Neuron (in vitro differentiated cells): ENCODE measurements around the genes SPARC, GRIA1 and TIMD4.

GRCh38 chr5:151686484-151687667 lies at the start of gene SPARC:
Gene SPARC (minus strand): TSS chr5:151686915.
- PRO-cap = bidirectional peak, plus-strand start at chr5:151686524, minus-strand start at chr5:151686441; bidirectional peak, plus-strand start at chr5:151687081, minus-strand start at chr5:151686933

GRCh38 chr5:151739832-151740877 lies 18.3 kb downstream of the ATOX1 start:
- PRO-cap = no peak

GRCh38 chr5:151772938-151773213 lies 1.1 kb downstream of the G3BP1 start:
- PRO-cap = unidirectional peak, minus-strand start at chr5:151773034

DNA sequence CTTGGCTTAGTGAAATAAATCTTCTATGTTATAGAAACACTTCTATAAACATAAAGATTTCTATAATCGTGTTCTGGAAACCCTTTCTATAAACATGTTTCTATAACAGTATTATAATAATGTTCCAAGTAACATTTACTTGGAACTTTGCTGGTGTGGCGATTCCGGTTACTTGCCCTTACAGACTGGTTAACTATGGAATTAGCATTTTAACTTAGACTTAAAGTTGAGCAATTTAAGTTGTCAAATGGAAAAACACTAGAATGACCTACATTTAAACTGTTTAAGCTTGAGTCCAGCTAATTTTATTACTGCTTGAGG lies 1.8 kb downstream of the G3BP1 start:
- PRO-cap = no peak

DNA sequence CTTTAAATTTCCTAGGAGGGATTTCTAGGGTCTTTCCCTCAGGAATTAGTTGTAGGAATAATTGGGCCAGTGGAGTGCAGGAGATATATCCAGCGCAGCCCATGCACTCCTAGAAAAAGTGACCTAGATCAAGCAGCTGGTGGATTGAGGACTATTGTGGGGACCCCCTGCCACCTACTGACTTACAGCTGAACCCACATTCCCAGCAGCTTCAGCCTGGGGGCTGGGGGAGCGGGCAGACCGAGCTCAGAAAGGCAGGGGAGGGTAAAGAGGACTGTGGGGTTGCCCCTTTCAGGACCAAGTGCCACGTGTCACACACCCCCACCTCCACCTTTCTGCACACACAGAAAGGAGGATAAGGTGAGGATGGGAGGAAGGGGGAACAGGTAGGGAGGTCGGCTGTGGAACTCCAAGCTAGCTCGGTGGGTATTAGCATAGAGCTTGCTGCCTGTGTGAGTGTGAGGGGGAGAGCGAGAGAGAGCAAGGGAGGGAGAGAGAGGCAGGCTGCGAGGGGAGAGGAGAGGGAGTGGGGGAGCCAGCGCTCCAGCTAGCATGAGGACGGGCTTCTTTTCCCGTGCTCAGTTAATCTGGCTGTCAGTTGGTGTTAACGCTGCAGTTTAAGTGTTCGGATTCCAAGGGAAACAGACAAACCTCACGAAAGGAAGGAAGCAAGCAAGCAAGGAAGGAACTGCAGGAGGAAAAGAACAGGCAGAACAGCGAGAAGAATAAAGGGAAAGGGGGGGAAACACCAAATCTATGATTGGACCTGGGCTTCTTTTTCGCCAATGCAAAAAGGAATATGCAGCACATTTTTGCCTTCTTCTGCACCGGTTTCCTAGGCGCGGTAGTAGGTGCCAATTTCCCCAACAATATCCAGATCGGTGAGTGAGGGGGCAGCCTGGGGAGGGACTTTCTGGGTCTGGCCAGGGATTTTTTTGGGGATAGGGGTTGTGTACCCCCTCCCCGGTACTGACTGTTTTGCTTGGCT lies at the start of gene GRIA1:
TSS of gene GRIA1 (plus strand) at position 581 of the 988 bp plus-strand sequence.
- PRO-cap = no peak

DNA sequence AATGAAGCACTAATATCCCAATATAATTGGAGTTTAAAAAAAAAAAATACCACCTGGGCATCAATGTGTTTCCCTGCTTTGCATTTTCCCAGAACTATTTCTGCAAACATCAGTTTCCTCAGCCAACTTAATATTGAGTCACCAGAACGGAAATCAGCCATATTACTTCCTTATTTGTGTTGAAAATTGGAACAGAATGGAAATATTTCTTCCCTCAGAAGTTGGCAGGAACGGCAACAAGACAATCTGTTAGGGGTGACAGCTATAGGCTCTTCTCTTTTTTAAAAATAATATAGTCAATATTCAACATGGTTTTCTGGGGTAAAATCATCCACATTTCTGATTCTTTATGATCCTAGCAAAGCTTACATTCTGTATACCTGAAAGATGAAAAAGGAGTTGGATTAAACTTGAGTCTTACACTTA lies 4.0 kb downstream of the MFAP3 start:
- PRO-cap = no peak

DNA sequence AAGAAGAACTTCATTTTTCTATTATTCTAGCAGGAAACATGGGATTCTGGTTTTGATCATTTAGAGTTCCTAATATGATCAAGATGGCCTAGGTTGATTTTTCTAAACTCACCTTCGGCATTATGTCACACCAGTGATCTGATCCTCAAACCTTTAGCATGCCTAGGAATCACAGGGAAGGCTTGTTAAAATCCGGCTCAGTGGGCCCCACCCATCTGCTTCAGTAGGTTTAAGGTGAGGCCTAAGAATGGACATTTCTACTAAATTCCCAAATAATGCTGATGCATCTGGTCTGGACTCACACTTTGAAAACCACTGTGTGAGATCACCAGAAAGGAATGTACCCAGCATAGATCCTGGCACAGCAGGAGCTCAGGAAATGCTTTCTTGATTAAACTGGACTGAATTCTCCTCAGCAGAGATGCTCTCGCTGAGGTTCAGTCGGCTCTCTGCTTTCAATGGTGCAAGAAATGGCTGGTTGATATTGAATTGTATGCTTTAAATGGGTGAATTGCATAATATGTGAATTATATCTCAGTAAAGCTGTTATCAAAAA lies 77.8 kb upstream of the SAP30L start:
- PRO-cap = no peak

- PRO-cap = no peak
These were observed 61.3 kb upstream of the SAP30L start for GRCh38 chr5:154384458-154385031.

DNA sequence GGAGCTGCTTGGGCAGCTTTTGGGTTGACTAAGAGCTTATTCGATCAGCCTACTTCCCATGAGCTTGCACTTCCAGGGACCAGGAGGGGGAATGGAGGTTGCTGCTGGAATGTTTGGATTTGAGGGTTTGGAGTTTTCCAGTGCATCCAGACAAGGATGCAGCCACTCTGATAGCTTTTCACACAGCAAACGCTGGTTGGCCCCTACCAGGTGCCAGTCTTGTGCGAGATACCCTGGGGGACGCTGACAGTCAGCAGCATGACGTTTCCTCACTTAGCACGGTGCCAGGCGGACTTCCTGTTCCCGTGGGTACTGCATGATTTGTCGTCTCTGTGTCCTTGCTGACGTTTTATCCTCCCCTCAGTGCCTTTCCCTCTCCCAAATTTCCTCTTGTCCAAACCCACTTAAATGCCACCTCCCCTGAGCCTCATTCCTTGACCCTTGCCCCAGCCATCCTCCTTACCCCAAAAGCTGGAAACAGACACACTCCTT lies 60.7 kb upstream of the SAP30L start:
- PRO-cap = no peak

GRCh38 chr5:154446239-154447264 lies 755 bp downstream of the SAP30L start:
- PRO-cap = unidirectional peak, minus-strand start at chr5:154446923

GRCh38 chr5:154857648-154857931 lies 837 bp upstream of the CNOT8 start:
- PRO-cap = bidirectional peak, plus-strand start at chr5:154857994, minus-strand start at chr5:154857829

- PRO-cap = no peak
These were observed 597.9 kb upstream of the SGCD start for GRCh38 chr5:155729072-155729436.

DNA sequence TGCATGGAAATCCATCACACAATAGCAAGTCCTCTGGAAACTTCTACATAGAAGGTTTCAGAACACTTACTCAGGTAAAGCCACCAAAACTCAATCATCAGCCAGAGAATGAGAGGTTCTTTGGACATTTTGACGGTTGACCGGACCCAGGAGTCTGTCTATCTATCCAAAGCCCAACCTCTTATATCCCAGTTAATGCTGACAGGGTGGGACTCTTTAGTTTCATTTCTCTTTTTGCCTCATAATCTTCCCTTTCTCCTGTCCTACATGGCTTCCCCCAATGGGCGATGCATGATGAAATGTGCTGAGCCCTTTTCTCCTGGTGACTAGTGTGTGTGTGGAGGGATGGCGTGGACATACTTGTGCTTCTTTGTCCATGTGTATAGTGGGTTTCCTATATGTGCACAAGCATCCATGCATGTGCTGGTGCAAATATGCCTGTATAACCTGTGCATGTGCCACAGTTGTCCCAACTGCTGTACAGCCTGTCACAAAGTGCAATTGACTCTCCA lies at the start of gene TIMD4:
TSS of gene TIMD4 (minus strand) at position 156 of the 512 bp plus-strand sequence.
- PRO-cap = no peak

- PRO-cap = no peak
These were observed 6.9 kb downstream of the GARIN3 start for GRCh38 chr5:157159167-157159571.

- PRO-cap = no peak
These were observed 1.8 kb upstream of the ITK start for GRCh38 chr5:157178824-157179314.

GRCh38 chr5:157222385-157223208 lies 42.0 kb downstream of the ITK start:
- PRO-cap = no peak

DNA sequence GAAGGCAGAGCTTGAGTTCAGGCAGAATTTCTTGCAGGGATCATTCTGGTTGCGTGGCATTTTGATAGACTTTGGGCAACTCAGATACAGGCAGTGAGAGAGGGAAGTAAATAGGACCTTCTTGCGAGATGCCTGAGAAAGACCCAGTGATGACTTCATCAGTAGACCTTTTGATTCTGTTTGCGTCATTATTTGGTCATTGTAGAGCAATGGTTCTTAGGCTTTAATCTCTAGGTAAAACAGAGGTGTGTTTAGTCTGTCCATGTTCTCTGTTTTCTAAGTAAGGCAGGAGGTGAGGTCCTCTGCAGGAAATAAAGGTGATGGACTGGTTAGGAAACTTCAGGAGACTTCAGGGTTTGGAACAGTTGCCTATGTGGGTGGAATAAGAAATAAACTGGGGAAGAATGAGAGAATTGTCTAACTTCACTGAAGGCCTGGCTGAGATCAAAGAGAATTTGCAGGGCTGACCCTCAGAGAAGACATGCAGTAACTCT lies 4.1 kb downstream of the CYFIP2 start:
- PRO-cap = no peak

- PRO-cap = no peak
These were observed 19.7 kb downstream of the CYFIP2 start for GRCh38 chr5:157285527-157286040.

GRCh38 chr5:157286574-157287319 lies 20.8 kb downstream of the CYFIP2 start:
- PRO-cap = no peak

DNA sequence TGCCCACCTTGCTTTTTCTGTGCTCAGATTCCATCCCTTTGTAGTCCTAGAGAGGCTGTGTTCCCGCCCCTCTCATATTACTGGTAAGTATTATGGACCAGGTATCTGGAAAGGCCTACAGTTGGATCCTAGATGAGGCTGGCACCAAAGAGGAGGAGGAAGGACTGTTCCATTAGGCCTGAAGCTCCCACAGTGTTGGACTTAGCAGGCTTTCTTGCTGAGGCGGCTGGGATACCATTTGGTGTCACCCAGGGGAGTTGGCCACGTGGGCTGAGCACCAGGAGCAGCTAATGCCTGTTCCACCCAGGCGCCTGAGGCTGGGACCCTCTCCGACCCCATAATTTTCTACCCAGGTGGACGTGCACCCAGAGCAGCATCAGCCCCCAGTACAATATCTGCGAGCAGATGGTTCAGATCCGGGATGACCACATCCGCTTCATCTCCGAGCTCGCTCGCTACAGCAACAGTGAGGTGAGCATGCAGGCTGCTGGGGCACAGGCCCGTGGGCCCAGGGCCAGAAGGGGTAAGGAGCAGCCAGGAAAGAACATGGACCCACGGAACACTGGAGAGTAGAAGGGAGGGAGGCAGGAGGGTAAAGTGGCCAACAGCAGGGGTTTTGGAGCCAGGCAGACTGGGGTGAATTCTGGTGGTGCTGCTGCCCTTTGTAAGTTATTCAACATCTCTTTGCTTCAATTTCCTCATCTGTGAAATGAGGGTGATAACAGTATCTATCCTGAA lies 34.0 kb downstream of the FNDC9 start:
- PRO-cap = no peak